Calu3 (cell line): ENCODE measurements around a stretch of chr4.

DNA sequence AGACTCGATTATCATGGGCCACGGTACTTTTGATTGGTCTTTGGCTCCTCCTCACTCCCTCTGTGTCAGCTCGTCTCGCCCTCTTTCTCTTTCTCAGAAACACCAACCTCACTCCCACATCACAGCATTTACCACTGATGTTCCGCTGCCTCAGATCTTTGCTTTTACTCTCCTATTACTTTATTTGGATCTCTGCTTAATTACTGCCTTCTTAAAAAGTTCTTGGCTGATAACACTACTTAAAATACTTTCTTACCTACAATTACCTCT is 172.6 kb downstream of the TLL1 start:
- PRO-cap, result no peak

DNA sequence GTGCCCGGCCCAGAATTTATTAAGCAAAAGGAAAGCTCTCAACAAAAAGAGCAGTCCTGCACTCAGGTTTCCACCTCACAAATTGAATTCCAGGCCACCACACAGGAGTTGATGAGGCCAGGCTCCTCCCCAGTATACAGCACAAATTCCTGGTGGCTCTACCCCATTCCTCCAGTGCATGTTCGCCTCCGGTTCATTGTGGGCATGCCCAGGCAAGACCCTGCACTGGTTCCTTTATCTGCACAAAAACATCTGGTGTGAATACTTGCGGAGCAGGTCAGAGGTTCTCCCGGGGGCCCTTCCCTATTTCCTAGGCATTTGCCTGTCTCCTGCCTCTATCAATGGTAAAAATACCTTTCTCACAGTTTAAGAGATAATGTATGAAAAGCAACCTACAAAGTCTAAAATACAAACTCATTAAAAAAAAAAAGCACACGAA is 195.2 kb upstream of the ANXA10 start:
- PRO-cap, result bidirectional peak, plus-strand start at position 174 of the sequence, minus-strand start at position 84 of the sequence

GRCh38 chr4:168421684-168422196 is 58.6 kb downstream of the DDX60L start:
- PRO-cap, result unidirectional peak, minus-strand start at chr4:168421816

DNA sequence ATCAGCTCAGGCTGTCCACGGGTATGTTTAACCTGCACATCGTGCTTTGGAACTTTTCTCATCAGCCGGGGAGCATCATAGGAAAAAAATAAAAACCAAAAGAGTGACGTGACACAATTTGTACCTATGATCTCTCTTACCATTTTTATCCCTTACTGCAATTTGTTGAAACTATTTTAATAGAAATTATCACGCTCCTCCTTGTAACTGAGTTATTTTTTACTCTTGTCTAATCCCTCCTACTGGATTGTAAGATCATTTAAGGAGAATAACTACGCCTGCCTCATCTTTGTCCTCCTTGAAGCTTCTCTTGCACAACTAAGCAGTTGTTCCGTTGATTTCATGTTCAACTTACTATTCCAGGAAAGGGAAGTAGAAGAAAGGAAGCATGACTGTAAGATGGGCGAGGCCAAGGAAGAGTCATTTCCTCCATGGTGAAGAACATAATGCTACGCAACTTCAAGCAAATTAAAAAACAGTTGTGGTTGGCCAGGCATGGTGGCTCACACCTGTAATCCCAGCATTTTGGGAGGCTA is 7.0 kb downstream of the PALLD start:
- PRO-cap, result no peak

DNA sequence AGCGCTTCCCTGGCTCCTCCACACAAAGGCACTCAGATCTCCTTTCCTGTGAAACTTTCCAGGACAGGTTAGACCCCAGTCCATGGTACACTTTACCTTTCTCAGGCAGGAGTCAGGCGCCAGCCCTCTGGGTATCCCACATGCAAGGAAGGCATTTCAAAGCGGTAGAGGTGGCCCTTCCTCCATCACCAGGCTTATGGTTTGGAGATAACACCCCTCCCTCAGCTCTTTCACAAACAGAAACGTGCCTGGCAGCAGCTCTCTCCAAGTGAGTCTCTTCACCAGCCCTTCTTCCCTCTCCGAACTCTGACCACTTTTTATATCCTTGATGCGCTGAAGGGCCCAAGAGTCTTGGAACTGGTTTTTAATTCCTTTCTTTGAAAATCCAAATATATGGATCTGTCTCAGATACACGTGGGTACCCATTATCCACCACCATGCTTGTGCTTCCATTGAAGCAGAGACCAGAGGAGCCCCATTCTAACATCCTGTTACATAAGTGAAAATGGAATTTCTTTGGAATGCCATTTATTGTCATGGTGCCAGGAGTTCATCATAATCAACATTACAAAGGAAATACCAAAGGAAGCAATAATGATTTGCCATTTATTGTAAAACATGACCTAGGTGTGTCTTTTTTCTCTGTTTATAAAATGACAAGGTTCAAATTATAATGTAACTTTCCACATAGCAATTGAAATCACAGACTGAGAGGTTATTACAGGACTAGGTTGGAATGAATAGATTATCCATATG is 61.6 kb downstream of the PALLD start:
- PRO-cap, result no peak

DNA sequence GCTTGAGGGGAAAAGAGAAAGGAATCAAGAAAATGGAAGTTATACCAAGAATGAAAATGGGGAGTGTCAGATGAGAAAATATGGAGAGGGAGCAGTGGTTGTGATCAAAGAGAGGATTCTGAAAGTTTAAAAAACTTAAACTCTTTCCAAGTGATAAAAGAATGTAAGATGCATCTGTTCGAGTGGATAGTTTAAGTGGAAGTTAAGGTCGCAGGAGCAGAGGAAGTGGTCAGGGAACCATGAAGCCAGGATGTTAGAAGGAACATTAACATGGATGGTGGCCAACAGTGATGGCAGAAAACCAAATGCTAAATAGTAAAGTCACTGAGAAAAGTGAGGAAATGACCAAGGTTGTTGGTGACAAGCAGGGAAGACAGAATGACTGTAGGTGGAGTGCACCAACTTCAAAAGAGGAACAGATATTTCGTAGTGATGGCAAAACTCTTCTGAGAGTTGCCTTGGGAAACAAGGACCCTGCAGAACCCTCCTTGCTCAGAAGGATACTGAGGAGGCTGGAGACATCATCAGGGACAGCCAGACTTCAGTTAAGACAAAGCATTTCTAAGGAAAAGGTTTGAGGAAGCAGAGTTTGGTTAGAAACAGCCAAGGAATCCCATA is 226.1 kb downstream of the PALLD start:
- PRO-cap, result no peak

DNA sequence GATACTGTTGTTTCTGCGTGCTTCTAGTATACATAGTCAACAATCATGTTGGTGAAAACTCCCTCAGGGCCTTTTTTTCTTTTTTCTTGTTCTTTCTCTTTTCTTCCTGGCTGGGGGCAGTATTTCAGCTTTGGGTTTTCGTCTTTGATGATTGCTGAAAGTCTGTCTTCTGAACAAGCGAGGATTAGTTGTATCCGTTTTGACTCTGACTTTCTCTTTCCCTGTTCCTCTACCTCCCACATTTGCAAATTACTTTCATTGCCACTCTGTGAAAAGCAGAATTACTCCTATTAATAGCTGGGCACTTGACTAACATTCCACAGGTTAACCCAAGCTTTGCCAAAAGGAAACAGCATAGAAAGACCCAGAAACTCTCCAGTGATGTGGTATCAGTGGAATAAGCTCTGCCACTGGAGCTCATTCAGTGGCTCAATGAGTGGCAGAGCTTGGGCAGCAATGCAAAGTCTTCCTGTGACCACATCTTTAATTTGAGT is 238.8 kb downstream of the PALLD start:
- PRO-cap, result no peak

DNA sequence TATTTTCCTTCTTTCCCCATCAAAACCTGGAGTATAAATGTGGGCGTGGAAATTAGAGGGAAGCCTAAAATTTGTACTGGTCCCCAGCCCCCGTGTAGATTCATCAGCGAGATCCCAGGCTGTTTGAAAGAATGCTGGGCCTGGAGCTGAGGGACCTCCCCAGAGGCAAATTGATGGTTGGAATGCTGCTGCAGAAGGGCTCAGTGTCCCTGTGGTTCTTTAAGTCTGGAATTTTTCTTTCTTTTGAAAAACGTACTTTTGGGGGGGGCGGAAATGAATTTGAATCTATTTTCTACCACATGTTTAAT is 197.3 kb downstream of the CBR4 start:
- PRO-cap, result no peak

DNA sequence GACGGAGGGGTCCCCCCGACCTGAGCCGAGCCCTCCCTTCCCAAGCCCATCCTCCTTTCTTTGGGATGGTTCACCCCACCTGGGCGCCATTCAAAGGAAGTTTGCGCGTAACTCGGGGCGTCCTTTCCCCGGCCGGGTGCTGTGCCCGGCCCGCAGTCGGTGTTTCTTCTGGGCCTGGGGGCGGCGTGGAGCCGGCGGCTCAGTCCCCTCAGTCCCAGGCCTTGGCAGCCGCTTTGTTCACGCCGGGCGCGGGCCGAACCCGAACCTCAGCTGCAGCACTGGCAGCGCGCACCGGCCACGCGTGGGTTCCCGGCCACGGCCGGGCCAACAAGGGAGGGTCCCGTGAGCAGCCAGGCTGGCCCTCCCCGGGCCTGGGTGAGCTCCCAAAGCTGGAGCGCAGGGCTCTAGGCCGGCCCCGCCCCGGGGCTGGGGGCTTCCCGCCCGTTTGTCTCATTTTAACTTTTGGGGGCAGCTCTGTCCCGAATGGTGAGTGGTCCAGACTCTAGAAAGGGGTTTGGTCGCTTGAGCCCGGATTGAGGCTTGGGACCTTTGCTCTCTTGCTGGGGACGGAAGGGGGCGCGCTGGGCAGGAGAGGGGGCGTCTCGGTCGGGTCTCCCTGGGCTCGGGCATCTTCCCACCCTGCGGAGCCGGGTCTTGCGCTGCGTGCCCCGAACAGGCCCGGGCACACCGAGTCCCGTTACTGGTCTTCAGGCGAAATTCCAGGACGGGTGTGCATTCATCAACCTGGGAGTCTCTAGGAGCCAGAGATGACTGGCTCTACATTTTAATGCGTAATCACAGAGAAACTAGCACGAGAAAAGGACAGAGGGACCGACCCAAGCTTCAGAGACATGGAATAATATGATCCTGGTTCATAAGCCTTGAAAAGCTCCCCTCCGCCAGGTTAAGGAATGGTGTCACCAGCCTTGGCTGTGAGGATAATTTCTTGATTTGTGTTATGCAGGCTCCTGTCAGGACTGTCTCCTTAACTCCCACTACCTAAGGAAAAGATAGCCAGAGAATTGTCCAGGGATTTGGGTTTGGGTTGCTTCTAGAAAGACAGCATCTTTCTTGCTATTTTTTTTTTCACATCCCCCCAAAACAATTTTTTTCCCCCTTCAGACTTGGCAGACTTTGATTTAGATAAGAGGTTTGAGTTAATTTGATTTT is 177.0 kb downstream of the CBR4 start:
- PRO-cap, result no peak

DNA sequence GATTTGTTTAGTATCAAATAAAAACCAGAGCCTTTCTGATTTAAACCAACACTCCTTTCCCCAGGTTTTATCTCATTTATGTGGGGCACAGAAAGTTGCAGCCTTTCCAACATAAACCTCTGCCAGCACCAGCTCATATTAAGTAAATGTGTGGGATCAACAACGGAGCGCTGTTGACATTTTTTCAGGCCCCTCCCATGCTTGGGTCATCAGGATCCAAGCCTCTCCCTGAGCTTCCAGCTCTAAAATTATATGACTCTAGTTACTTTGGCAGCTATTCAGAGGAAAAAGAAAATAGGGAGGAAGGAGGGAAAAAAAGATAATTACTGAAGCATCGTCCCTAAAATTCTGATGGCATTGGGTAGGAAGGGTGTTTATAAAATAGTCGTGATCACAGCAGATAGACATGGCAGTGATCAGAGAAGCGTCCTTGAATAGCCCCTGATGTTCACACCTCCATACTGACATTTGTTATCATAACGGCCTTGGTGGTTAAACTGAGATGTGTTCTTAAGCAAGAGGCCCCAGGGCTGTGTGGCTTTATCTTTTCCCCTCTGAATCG is 52.5 kb upstream of the CBR4 start:
- PRO-cap, result no peak

- PRO-cap, result no peak
These were observed 60.8 kb upstream of the CBR4 start for GRCh38 chr4:169070769-169071293.

DNA sequence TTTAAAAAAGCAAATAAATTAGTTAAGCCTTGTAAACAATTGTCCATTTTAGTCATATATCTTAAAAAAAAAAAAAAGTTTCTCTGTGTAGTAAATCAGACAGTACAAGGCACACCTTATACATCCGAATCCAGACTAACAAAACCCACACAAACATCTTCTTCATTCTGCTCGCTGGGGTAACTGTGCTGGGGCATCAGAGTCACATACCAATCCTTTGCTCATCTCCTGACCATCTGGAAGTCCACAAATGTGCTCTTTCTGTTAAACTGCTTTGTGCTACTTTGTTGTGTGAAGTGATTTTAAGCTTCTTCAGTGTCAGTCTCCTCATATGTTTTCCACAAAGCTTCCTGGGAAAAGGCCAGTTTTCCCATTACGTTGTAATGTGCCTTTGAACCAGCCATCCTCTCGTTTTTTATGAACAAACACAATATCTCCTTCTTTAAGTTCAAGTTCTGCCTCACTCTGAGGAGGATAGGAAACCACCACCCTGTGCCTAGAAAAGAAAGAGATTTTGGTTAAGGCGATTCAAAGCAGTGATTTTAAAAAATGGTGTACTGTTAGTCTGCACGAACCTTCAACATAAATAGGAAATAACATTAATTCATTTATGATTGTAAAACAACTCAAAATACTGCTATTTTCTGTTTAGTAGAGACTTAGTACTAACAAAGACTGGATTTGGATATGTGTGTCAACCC is 86.3 kb upstream of the CBR4 start:
- PRO-cap, result no peak

- PRO-cap, result unidirectional peak, plus-strand start at chr4:169252035
These were observed 18.9 kb downstream of the SH3RF1 start for GRCh38 chr4:169251930-169252252.

GRCh38 chr4:169271854-169272140 is 1.0 kb upstream of the SH3RF1 start:
- PRO-cap, result unidirectional peak, minus-strand start at chr4:169271933

DNA sequence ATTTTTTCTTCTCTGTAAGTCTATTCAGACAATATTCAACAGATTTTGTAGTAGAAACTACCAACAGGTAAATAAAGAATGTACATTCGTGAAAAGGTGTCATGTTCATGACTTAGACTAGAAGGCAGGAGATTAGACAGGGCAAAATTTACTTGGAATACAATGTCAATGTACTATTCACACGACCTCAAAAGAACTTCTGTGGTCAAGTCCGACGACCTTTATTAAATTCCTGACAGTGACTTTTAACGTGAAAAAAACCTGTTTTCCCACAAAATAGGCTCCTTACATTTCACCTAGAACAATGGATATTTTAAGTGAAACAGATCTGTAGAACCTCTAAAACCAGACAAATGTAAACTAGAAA is 1.4 kb downstream of the NEK1 start:
- PRO-cap, result no peak

- PRO-cap, result no peak
These were observed 795 bp downstream of the HPF1 start for GRCh38 chr4:169756899-169757398.

DNA sequence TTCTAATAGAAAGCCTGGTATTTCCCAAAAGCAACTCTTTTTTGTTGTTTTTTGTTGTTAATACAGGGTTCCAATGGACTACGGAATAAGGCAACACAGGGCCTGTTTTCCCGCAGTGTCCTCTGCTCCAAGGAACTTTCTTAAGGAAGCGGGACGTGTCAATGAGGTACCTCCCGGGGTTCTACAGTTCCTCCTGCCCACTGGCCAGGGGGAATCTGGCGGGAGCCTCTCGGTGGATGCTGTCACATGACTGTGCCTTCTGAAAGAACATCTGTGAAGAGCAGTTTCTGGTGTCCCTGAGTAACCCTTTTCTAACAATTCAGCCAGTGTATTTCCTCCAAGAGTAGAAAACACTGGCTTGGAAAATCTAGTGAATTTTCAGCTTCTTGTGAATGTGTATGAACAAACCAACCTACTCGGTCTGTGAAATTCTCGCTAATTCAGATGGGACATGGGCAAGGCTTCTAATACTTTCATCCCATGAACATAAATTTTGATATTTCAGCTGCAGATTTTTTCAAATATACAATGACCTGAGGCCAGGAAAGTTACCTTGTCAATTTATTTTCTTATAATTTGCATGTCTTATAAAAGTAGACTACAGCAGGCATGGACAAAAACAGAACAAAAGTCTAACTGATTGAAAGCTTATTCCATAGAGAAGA is 32.6 kb downstream of the MFAP3L start:
- PRO-cap, result no peak

GRCh38 chr4:171080102-171080355 is 733.2 kb upstream of the GALNTL6 start:
- PRO-cap, result no peak

DNA sequence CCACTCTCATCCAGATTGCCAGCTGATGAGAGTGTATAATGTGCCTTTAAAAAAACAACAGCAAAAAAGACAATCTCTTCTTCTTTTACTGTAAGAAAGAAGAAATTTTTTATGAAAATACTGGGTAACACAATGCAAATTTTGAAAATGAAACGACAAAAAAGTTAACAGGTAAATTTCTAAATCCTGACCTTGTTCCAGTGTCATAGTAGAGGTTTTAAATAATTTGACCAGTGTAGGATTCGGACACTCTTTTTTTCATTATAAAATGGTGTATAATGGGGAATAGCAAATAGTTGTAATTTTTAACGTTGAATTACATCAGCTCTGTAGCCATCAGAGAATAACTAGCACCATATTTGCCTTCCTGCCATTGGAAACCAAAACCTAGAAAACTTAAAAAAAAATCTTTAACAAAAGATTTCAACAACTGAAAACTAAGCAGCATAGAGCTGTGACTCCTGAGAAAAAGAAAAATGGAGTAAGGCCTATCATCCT is 568.7 kb upstream of the GALNT7 start:
- PRO-cap, result no peak

DNA sequence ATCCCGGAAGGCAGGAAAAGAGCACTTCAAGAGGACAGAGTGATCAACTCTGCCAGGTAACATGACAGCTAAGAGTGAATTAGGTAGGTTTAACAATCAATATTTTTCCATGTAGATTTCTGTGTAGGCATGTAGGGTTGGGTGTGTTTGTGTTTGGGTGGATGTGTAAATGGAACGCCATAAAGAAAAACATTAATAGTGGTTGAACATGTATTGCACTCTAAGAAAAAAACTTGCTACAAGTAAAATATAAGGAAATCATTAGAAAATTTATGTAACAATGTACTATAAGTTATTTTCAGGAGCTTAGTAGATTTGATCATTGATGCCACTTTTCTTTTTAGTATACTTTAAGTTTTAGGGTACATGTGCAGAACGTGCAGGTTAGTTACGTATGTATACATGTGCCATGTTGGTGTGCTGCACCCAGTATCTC is 456.6 kb upstream of the GALNT7 start:
- PRO-cap, result no peak